Umbilical cord (tissue), 2 donors: ENCODE measurements around the genes PLEKHN1, AGRN and TNFRSF4.

- RAMPAGE, long total RNA: no peak
These were observed 81.1 kb downstream of the OR4F16 start for GRCh38 chr1:605367-605727.

- RAMPAGE, long total RNA: no peak
These were observed 92.5 kb upstream of the SAMD11 start for GRCh38 chr1:831107-831773.

- RAMPAGE, long total RNA: no peak
These were observed 84.4 kb upstream of the SAMD11 start for GRCh38 chr1:839056-839912.

DNA sequence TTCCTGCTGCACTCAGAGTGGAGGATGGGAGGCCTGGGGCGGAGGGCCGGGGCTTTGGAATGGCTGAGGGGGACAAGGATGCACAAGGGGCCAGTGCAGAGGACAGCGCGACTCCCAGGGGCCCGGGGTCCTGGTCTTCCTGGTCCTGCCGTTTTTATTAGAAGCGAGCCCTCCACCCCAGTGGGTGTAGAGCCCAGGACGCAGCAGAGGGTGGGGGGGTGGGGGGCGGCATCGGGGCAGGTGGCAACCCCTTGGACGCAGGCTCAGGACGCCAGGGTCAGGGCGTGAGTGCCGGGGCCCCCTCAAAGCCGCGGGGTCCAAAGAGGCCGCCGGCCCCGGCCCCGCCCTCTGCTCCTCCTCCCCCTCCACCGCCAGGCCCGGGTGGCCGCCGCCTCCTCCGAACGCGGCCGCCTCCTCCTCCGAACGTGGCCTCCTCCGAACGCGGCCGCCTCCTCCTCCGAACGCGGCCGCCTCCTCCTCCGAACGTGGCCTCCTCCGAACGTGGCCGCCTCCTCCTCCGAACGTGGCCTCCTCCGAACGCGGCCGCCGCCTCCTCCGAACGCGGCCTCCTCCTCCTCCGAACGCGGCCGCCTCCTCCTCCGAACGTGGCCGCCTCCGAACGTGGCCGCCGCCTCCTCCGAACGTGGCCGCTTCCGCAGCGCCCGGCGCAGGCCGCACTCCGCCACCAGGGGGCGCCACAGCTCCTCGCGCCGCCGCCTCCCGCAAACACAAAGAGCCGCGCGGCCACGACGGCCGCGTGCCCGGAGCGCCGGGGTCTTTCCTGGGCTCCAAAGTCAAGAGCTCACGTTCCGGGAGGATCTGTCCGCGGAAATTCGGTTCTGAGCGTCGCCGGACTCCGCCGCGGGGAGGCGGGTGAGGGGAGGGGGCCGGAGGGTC lies 19.4 kb upstream of the SAMD11 start:
- RAMPAGE, long total RNA: no peak

- RAMPAGE, long total RNA: no peak
These were observed 2.0 kb downstream of the SAMD11 start for GRCh38 chr1:925522-926322.

- RAMPAGE, long total RNA: no peak
These were observed at the start of gene PLEKHN1 for GRCh38 chr1:965956-966871. TSS of gene PLEKHN1 (plus strand) at chr1:966482.

GRCh38 chr1:1019300-1020464 lies at the start of gene AGRN:
TSS of gene AGRN (plus strand) at chr1:1020120.
- RAMPAGE, long total RNA: no peak

GRCh38 chr1:1048804-1049547 lies 25.1 kb downstream of the RNF223 start:
- RAMPAGE, long total RNA: no peak

DNA sequence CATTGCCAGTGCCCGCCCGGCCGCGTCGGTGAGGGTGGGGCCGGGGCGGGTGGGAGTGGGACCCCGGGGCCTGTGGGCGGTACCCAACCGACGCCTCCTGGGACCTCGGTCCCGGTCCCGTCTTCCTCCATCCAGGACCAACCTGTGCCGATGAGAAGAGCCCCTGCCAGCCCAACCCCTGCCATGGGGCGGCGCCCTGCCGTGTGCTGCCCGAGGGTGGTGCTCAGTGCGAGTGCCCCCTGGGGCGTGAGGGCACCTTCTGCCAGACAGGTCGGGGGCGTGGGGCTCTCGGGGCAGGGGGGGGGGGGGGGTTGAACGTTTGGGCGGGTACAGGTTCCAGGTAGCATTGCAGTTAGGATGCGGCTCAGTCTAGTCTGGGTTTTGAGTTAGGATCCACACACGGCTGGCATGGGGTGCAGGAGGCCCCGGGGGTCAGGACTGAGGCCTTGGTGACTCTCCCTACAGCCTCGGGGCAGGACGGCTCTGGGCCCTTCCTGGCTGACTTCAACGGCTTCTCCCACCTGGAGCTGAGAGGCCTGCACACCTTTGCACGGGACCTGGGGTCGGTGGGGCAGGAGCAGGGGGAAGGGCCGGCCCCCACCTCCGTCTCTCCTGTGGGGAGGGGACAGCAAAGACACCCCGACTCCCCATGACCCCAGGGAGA lies 24.2 kb downstream of the RNF223 start:
- RAMPAGE, long total RNA: no peak

DNA sequence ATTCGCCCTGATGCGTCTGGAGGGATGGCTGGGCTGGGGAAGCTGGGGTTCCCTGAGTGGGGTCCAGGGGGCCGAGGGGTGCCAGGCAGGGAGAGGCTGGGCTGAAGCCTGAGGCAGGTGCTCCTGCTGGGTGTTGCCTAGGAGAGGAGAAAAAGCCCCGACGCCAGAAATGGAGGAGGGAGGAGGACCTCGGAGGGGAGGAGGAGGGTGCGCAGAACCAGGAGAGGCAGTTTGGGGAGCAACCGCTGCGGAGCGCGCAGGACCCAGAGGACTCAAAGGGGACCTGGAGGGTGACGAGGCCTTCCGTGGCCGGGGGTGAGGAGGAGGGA lies 15.3 kb downstream of the RNF223 start:
- RAMPAGE, long total RNA: no peak

DNA sequence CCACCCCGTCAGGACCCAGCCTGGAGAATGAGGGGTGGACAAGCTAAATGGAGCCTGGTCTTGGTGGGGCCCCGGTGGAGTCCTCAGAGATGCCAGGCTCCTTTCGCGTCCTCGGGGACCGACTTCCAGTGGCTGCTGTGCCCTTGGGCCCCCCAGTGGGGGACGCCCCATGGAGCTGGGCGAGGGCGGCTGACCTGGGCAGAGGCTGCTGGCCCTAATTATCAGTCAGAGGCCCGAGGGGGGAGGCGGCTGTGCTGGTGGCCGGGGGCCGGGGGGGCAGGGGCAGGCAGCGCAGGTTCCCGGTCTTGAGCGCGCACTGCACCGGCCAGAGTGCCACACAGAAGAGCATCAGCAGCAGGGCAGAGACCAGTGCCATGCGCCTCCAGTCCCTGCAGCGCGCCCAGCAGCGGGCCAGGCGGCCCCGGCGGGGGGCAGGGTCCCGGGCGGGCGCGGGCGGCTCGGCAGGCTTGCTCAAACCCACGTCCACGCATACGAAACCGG lies 2.5 kb downstream of the RNF223 start:
- RAMPAGE, long total RNA: no peak

- RAMPAGE, long total RNA: no peak
These were observed 16.0 kb upstream of the RNF223 start for GRCh38 chr1:1090012-1090676.

GRCh38 chr1:1143140-1144004 lies 27.5 kb upstream of the C1orf159 start:
- RAMPAGE, long total RNA: no peak

- RAMPAGE, long total RNA: no peak
These were observed 7.3 kb upstream of the TTLL10 start for GRCh38 chr1:1166294-1166843.

DNA sequence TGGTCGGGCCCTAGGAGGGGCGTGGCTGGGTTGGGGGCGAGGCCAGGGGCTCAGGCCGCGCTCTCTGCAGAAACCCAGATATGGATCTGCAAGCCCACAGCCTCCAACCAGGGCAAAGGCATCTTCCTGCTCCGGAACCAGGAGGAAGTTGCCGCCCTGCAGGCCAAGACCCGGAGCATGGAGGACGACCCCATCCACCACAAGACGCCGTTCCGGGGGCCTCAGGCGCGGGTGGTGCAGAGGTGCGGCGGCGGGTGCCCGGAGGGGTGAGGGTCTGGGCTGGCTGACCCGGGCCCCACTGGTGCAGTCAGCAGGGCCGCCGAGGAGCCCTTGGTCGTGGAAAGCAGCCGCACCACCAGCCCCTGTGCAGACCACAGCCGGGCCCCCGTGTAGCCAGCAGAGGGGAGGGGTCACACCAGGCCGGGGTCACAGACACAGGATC lies 9.1 kb downstream of the TTLL10 start:
- RAMPAGE, long total RNA: no peak

DNA sequence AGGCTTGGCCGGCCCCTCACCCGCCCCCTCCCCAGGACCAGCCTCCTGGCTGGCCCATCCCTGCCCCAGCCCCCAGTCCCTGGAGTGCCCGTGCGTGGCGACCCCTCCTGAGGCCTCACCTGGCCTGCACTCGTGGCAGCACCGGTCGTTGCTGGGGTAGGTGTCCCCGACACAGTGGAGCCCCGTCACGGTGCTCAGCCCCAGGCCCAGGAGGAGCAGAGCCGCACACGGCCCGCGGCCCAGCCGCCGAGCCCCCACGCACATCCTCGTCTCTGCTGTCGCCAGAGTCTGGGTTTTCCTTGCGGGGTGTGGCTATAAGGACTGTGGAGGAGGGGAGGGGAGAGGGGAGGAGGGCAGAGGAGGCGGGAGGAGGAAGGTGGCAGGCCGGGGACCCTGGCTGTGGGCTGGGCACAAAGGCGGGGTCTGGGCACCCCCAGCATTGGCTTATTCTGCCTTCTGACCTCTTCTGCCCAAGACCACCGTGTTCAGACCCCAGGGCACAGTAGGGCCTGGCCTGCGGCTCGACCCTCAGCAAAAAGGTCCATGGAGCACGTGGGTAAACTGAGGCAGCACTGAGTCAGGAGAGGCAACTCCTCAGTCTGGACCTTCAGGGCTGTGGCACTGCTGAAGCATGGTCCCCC lies at the start of gene TNFRSF4:
TSS of gene TNFRSF4 (minus strand) at position 290 of the 641 bp plus-strand sequence.
- RAMPAGE, long total RNA: no peak

GRCh38 chr1:1228314-1228841 lies 3.4 kb downstream of the SDF4 start:
- RAMPAGE, long total RNA: no peak

GRCh38 chr1:1281356-1282396 lies 1.4 kb downstream of the SCNN1D start:
- RAMPAGE, long total RNA: no peak

DNA sequence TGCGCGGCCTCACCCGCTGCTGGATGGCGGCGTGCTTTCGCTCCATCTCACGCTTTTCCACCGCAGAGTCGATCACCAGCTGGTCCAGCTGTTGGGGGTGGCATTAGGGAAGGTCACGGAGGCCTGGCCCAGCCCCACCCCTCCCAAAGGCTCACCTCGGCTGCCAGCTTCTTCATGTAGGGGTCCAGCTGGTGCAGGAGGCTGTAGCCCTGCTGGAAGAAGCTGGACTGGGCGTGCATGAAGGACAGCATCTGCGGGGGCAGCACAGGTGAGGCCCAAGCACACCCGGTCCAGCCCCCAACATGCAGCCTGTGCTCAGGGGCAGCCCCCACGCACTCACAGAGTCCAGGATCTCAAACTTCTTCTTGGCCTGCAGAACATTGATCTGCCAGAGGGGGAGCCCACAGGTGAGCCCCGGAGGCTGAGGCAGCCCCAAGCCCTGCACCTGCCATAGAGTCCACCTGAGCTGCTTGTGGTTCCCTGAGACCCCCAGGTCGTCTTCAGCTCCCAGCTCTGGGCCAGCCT lies 7.8 kb downstream of the ACAP3 start:
- RAMPAGE, long total RNA: no peak

DNA sequence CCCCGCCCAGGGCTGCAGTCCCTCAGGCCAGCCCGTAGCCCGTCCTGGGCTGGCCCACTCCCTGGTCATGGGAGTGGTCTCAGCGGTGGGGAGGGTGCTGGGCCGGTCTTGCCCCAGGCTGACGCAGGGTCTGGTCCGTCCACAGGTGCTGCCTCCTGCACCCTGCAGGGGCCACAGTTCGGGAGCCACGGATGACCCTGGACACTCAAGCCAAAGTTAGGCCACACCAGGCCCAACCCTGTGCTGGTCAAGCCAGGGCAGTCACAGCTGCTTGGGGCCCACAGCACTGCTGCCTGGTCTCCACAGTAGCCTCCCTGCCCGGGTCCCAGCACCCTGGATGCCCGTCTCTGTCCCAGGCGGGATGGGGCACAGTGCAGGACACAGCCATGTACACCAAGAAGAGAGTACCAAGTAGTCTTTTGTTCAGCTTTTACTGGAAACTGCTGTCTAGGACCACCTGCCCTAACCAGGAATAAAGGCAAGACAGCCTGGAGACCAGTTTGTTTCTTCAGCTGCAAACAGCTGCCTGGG lies 2.9 kb downstream of the PUSL1 start:
- RAMPAGE, long total RNA: no peak